Vagina (tissue), 1 donor: ENCODE measurements around a stretch of chr12.

DNA sequence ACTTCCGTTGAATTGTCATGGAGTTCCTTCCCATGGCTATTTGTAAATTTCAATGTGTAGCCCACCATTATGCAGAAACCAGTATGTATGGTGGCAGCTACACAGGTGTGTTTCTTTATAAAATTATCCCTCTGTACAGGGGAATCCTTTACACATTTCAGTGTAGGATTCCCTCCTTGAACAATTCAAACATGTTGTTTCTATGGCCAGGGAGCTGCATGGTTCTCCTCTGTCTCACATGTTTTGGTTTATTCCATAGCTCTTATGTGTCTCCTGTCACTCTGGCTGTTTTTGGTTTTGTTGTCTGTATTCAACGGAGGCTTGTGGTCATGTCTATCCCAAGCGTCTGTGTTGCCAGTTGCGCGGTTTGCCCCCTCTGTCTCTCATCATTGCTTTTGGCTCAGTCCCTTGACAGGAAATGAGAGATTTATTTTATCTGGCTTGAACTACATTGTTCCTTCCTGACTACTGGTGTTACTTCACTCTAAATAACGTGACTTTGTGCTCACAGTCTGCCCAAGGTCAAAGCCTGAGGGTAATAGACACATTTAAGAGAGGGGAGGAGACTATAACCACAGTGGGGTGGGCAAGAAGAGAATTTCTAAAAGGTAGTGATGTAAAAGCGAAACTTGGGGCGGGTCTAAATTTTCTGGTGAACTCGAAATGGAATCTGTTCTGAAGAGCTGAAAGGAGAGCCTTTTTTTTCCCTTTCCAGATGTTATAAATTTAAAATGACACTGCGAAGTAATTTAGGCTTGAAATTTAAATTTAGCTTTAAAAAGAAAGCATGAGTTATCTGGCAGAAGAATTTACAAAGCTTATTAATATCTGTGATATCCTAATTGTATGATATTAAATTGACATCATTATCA, 96.4 kb upstream of the SOX5 start:
- PRO-cap = no peak
- RAMPAGE, long total RNA = no peak

DNA sequence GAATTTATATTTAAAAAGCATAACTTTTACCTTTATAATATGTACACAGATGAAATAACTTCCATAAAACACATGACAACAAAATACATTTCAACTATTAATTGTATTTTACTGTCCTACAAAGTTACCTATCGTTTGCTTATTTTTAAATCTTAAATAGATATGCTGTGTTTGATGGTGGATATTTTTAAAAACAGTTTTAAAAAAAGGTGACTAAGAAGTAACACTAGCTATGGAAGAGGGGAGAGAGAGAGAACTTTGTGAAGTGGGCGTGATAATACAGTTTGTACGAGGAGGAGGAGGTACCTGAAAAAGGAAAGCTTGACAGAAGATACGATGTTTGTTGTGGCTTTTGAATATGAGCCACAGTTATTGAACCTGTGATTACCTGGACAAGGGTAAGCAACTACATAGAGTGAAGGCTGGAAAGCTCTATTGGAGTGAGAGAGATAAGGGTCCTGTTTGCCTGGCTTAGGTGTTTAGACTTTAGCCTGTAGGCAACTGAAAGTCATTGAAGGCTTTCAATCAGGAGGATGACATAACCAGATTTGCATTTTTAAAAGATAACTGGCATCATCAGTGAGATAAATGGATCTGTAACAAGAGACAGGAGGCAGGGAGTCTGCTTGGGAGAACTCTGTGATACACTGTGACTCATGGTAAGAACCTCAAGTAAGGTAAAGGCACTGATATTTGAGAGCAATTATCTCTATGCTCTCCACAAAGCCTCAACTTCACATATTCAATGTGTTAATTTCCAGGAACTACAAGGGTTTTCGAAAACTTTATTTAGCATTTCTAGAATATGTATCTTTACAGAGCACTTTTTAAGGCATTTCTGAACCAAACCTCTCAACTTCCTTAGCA, 128.8 kb upstream of the SOX5 start:
- PRO-cap = no peak
- RAMPAGE, long total RNA = no peak

DNA sequence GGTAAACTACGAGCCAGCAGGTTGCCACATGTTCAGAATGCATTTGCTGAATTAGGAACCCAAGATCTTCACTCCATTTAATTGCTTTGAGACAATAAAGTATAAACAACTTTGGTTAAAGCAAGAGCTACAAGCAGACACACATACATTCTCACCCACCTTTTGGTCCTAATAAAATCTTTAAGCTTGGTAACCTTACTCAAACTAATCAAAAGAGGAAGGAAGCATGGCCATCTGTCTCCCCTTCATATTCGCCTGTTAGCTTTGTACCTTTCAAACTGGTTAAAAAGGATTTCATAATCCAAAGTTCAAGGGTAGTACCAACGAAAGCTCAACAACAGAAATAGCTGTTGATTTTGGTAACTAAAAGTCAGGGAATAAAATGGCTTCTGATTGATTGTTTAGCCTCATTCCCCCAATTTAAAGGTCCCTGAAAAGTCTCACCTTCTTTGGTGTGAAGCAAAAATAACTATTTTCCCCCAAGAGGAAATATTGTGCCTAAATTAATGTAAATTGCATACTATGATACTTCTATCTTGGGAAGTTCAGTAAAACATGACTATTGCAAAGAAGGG, 456.9 kb downstream of the BCAT1 start:
- PRO-cap = no peak
- RAMPAGE, long total RNA = no peak

DNA sequence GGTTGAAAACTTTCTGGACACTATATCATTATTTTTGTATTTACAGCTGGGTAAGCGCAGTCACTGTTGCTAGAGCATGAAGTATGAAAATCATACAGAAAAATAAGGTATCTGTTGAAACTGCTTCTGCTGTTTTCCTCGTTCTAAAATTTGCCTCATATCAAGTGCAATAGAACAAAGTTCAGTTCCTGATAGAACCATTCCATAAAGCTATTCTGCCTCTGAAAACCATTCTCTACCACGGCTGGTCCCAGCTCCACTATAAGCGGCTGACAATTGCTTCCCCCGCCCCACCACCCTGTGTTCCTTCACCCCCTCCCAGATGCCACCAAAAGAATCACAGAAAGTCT, 413.3 kb downstream of the BCAT1 start:
- PRO-cap = no peak
- RAMPAGE, long total RNA = no peak

GRCh38 chr12:24546042-24546954, 402.6 kb downstream of the BCAT1 start:
- PRO-cap = no peak
- RAMPAGE, long total RNA = start-site peak on the minus strand at chr12:24546505-24546684, 11 reads

- PRO-cap = no peak
- RAMPAGE, long total RNA = no peak
These were observed 397.5 kb downstream of the BCAT1 start for GRCh38 chr12:24551366-24551767.

DNA sequence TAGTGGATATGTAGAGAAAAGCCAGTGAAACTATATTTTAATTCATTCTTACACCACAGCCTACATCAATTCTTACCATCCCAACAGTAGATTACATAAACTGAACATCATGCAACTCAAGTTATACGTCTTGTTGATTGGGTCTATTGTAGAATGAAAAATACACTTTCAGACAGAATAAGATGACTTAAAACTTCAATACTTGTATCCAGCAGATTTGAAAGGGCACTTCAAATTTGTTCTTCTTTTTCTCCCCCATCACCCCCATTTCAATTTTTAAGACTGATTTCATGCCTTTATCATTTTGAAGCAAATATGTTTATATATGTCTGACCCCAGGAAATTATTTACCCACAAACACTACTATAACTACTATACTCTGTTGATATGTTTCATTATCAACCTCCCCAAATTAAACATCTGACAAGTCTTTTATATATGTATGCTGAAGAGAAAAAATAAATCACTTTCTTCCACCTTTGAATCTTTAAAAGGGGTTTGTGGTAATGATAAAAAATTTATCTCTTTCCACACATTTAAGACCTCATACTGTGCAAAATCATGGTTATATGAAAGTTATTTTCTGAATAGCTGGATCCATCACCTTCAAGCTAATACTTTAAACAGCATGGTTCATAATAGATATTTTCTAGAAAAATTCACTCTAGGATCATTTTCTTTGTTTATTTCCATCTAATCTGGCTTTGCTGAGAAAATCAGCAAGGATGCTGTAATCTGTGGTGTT, 135.9 kb downstream of the BCAT1 start:
- PRO-cap = no peak
- RAMPAGE, long total RNA = no peak

DNA sequence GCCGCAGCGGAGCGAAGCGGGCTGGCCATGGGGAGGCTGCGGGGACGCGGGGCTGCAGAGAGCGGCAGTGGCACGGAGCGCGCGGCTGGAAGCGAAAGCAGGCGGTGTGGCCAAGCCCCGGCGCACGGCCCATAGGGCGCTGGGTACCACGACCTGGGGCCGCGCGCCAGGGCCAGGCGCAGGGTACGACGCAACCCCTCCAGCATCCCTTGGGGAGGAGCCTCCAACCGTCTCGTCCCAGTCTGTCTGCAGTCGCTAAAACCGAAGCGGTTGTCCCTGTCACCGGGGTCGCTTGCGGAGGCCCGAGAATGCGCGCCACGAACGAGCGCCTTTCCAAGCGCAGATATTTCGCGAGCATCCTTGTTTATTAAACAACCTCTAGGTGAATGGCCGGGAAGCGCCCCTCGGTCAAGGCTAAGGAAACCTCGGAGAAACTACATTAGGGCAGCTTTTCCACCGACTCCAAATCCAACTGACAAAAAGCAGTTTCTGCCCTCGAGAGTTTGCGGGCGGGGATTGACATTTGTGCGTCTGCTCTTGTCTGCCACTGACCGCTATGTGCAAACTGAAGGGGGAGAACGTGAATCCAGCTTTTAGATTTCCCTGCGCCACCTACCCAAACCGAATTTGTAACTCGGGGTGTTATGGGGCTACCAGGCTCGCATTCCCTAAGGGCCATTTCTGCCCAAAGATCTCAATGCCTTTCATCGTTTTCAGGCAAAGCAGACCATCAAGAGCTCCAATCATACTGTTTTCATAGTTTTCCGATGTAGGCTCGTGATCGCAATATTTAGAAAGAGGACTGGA, 45.7 kb downstream of the BCAT1 start:
- PRO-cap = unidirectional peak, minus-strand start at position 558 of the sequence
- RAMPAGE, long total RNA = start-site peak on the minus strand centred at position 85 of the sequence, 179 bp wide, 18 reads

DNA sequence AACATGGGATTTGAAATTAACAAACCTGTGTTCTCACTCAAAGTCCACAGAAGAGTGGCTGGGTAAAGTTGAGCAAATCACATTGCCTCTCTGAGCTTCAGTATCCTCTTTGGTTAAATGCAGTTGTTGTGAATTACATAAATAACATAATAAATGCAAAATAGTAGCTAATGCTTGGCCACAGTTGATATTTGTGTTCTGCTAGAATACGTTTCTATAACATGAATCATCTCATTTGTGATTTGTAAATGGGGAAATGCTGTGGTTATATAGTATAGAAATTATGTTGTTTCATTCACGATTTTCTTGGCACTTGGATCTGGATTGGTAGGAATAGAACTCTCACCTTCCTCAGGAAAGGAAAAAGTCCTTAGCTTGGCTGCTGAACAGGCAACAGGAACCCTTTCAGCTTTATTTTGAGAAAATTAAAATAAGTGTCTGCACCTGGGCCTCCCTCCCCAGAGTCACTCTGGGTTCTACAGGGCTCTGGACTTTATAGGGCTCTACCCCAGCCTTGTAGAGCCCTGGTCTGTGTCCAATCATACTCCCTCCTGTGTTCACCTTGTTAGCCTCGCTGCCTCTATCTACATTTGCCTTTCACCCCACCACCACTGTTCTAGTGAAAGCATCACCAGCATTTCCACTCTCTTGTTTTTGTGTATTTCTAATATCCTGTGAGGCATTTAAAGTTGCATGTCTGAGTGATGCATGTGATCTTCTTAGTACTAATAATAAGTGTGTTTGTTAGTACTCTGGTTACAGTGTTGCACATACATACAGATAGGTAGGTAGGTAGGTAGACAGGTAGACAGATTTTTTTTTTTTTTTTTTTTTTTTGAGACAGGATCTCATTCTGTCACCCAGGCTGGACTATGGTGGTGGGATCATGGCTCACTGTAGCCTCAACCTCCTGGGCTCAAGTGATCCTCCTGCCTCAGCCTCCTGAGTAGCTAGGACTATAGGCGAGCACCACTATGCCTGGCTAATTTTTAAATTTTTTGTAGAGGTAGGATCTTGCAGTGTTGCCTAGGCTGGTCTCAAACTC, 4.3 kb downstream of the IRAG2 start:
- PRO-cap = no peak
- RAMPAGE, long total RNA = no peak

- PRO-cap = no peak
- RAMPAGE, long total RNA = start-site peak on the minus strand at chr12:25245274-25245391, 28 reads
These were observed 5.8 kb downstream of the KRAS start for GRCh38 chr12:25244798-25245477.

DNA sequence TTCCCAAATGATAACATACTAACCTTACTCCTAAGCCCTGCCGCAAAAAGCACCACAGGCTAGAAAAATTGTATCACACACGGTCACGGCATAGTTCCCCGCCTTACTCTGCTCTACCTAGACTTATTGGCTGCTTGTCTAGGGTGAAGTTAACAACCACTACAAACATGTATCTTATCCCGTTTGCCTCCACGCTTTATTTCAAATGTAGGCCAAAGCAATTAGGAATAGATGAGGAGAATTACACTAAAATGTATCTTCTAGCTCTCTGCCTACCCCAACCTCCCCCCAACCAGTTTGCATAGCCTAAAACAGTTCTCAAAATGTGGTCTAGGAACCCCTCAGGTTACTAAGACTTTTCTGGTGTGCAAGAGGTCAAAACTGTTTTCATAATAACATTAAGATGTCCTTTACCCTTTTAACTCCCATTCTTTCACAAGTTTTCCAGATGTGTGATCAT, 3.4 kb downstream of the KRAS start:
- PRO-cap = no peak
- RAMPAGE, long total RNA = no peak

DNA sequence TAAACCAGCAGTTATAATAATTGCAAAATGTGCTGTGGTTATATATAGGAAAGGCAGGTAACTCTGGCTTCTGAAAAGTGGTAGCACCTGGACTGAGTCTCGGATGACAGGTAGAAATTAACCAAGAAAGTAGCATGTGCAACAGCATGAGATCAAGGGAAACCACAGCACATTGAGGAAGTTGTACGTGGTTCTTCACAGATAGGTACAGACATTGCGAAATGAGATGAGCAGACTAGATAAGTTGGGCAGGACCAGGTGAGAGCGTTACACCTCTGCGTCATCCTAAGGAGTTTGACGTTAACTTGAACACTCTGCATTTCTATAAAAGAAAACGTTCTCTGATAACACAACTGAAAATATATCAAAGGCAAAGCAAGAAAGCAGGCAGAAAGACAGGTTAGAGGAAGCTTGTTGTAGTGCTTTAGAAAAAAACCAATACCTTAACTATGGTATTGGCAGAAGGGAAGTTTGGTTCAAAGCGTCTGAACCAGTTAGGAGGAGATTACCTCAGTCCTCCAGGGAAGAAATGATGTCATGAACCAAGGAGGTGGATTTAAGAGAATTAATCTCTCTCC, 98.5 kb upstream of the RASSF8 start:
- PRO-cap = no peak
- RAMPAGE, long total RNA = no peak

DNA sequence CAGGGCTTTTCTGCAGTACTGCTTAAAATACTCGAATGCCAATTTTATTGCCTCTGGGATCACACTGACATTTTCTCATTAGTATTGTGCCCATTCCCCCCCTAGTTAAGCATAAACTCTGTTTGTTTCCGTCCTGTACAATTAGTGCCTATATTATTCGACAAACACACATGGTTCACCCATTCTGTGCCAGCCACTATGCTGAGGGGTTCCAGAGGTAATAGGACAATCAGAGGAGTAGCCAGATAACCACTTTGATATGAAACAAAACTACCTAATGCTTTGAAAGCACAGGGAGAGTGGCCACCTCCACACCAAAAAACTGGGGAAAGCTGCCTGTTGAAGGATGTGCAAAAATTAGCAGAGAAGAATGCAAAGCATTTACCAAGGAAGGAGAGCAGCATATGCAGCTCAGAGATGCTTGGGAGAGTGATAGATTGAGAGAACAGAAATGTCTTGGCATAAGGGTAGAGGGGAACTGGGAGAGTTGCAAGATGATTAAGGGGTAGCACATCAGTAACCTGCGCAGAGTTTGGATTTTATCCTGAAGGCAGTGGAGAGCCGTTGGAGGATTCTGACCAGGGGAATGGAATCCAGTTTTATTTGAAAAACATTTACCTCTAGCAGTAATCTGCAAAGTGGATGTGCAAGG, 81.8 kb downstream of the BHLHE41 start:
- PRO-cap = no peak
- RAMPAGE, long total RNA = no peak

GRCh38 chr12:26113245-26113860, 11.5 kb downstream of the BHLHE41 start:
- PRO-cap = no peak
- RAMPAGE, long total RNA = no peak

DNA sequence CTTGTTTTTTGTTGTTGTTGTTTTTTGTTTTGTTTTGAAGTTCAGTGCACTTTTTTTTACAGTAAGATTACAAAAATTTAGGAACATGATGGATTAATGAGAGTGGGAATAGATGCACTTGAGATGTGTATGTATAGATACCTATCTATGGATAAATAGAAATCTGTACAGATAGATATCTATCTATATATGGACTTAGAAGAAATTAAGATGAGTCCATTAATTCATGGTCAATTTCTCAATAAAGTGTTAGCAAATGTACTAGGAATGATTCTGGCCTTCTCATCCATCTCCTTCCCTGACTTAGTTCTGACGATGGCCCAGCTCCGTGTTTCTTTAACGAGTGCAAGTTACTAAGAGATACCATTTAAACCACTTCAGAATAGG, 3.8 kb downstream of the BHLHE41 start:
- PRO-cap = unidirectional peak, plus-strand start at position 301 of the sequence
- RAMPAGE, long total RNA = no peak

DNA sequence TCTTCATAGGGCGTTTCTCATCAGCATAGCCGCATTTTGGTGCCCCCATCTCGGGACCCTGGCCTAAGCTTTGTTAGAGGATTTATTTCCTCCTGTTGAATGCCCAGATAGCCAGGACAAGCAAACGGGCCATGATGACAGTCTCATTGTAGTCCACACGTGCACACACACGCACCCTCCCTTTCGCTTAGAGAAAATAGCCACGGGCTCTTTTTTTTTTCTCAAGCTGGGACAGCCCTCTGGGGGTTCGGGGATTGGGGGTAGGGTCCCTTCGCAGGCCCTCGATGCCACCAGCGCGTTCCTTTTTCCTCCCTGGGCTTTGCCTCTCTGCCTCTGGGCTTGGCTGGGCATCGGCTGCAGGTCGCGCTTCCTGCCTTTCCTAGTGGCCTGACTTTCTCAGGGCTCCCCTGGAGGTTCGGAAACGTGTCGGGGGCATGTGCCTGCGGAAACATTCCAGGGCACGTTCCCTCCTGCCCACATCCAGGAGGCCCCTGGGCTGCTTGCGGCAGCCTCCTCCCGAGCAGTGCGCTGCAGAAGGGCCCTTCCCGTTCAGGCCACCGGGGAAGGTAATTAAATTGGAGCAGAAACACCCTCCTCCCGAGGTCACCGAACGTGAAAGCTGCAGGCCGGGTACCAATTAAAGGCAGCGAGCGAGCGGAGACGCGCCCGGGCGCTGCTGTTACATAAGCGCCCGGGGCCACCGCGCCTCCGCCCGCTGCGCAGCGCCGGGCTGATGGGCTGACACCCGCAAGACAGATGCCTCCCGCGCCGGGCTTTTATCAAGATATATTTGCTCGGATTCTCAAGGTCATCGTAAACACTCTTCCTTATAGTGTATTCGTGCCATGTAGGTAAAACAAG, 31.1 kb downstream of the SSPN start:
- PRO-cap = no peak
- RAMPAGE, long total RNA = no peak

DNA sequence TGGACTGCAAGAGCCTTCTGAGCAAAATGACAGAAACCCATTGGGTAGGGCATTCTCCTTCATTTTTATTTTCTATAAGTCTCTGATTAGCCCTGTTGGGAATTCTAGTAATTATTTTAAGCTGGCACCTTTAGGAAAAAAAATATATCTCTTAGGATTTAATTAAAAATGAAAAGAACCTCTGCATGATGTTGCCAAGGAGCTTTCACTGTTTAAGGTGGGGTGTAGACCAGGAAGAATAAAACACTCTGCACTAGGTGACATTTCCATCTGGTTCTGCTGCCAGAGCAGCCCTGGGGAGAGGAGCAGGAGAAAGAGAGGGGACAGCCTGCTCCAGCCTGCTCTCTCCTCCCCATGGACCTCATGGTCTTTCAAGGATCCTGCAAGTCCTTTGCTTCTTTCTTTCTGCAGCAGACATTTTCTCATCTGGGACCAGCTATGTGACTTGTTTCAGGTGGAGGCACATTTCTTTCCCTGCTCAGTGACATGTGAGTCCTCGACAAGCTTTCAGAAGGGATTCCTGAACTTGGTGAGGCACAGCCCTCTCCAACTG, 44.9 kb downstream of the SSPN start:
- PRO-cap = no peak
- RAMPAGE, long total RNA = no peak

GRCh38 chr12:26339056-26339648, 143.8 kb downstream of the SSPN start:
- PRO-cap = no peak
- RAMPAGE, long total RNA = no peak

- PRO-cap = no peak
- RAMPAGE, long total RNA = no peak
These were observed 278.3 kb downstream of the SSPN start for GRCh38 chr12:26473633-26474201.

DNA sequence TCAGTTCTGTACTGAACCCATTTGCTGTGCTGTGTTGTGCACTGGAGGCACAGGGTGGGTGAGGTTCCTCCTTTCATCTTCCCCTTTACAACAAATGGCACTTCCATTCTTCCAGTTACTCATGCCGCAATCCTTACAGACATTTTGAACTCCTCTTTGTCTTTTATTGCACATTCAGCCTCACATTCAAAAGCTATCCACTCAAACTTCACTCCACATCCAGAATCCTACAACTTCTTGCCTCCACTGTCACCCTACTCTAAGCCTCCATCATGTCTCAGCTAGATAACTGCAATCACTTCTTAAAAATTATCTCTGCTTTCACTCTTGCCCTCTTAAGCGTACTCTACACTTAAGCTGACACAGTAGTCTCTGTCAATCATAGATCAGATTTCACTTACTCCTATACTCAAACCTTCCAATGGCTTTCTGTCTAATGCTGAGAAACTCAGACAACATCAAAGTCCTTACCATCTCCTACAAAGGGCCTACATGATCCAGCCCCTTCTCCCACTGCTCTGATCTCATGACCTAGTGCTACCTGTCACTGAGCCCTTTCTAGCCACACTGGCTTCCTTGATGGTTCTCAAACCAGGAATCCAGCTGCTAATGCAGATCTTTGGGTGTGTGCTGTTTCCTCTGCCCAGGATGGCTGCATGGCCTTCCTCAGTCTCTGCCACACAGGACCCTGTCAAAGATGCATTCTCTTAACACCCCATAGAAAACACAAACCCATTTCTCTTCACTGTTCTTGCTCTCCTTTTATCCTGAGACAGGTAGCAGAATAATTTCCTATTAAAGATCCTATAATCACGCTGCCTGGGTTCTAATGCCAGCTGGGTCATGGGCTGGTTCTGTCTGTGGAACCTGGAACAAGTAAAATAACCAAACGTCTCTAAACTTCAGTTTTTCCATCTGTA, 303.9 kb downstream of the ITPR2 start:
- PRO-cap = no peak
- RAMPAGE, long total RNA = start-site peak on the minus strand centred at position 693 of the sequence, 638 bp wide, 41 reads